Rectum (tissue), 1 donor: ENCODE results near the genes OR8K3, OR8K1, OR5M9, OR5M11, OR5M1, OR9G1, TIMM10 and ZDHHC5.

- PRO-cap = no peak
Observed at GRCh38 chr11:56314789-56315421, at the start of gene OR8K3. Gene OR8K3, plus strand, starts transcription at chr11:56315144.

DNA sequence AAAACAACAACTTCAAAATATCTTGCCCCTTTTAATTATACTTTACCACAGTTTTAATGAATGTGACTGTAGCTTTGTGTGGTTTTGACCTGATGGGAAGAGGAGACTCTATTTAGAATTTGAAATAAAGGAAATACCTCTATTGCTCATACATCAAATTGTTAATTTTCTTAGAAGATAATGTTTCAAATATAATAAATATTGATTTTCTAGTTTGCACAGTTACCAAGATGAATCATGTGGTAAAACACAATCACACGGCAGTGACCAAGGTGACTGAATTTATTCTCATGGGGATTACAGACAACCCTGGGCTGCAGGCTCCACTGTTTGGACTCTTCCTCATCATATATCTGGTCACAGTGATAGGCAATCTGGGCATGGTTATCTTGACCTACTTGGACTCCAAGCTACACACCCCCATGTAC lies at the start of gene OR8K1:
Gene OR8K1, plus strand, starts transcription at position 231 of the 428 bp plus-strand sequence.
- PRO-cap = no peak

- PRO-cap = no peak
Observed at GRCh38 chr11:56463307-56463642, at the start of gene OR5M9. Gene OR5M9, minus strand, starts transcription at chr11:56463401.

GRCh38 chr11:56543132-56543534 lies at the start of gene OR5M11:
Gene OR5M11, minus strand, starts transcription at chr11:56543257.
- PRO-cap = no peak

- PRO-cap = no peak
Observed at GRCh38 chr11:56614805-56615189, at the start of gene OR5M1. Gene OR5M1, minus strand, starts transcription at chr11:56614874.

- PRO-cap = no peak
Observed at GRCh38 chr11:56698678-56699328, at the start of gene OR9G1. Gene OR9G1, plus strand, starts transcription at chr11:56699095.

DNA sequence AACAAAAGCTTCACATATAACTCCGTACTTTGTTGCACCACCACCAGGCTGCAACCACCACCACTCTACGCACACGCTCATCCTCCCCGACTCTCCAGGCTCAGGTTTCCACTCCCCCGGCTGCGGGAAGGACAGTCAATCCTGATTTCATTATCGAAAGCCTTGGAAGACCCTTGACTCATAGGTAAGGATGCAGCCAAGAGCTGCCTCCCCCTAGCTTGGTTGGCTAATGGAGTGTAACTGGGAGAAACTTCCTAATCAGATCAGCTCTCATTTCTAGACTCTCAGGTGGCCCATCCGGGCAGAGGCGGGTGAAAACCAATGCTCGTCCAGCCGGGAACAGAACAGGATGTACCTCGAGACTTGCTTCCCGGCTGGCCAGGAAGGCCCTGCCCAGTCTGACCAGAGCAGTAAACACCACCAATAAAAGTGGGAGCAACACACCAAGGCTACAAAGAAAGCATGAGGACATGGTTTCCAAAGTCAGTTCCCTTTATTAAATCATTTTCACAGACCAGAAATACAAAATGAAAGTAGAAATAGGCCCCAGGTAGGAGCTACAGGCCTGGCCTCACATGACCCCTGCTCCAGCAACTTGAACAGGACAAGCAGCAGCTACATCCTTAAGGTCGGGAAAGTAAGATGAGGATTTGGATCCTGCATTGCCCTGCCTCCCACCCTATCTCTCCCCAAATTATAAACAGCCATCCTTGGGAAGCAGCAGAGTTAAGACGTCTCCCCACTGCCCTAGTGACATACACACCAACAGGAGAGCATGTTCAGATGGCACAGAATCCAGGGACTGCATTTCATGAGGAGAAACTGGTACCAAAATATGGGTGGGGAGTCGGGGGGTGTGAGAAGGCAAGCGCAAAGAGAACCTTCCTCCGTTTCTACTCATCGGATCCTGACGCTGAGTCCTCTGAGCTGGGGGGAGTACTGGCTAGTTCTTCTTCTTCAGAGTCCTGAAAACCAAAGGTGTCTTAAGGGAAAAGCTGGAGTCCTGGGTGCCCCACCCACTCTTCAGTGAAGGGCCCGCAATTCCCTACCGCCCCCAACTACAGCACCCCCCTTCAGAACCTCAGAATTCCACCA lies 1.1 kb upstream of the TNKS1BP1 start:
- PRO-cap = bidirectional peak, plus-strand start at position 441 of the sequence, minus-strand start at position 341 of the sequence

GRCh38 chr11:57530564-57531903 lies at the start of gene TIMM10:
Gene TIMM10, minus strand, starts transcription at chr11:57530754.
- PRO-cap = bidirectional peak, plus-strand start at chr11:57530824, minus-strand start at chr11:57530750; bidirectional peak, plus-strand start at chr11:57531084, minus-strand start at chr11:57530979

DNA sequence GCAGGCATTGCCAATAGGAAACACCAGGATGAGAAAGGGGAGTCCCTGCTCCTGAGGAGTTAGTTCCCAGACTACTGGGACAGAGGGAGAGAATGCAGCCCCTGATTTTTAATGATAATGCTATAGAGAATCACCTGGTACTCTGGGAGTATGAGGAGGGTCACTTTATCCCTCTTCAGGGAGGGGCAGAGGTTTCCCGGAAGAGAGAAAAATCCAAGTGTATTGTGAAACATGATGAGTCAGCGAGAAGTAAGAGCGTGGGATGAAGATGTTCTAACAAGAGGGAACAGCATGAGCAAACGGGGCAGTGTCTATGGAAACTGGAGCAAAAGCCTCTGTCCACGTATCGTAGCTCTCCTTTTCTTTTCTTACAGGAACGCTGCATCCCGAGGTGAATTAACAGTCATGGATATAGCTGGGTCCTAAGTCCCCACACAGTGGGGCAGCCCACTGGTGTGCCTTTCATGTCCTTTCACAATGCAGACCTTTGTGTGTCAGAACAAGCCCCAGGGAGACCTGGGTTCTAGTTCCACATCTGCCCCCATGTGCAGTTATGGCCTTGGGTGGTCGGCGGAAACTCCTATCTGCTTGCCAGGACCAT lies 1.9 kb upstream of the UBE2L6 start:
- PRO-cap = unidirectional peak, plus-strand start at position 307 of the sequence

GRCh38 chr11:57646361-57647030 lies 3.2 kb downstream of the YPEL4 start:
- PRO-cap = no peak

GRCh38 chr11:57647031-57648123 lies 2.3 kb downstream of the YPEL4 start:
- PRO-cap = no peak

DNA sequence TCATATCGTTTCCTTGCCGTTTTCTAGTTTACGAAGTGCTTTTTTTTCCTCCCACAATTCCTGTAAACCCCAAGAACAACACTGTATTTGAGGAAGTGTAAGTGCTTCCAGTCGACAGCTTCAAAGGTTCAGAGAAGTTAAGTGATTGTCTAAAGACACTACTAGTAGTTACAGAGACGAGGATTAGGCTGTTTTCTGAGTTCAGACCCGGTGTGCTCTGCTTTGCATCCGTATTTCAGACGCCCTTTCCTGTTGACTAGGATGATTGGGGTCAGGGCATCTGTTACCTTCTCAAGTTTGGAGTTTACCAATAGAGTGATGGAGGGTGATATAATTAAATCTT lies 428 bp downstream of the CLP1 start:
- PRO-cap = no peak

- PRO-cap = bidirectional peak, plus-strand start at chr11:57668085, minus-strand start at chr11:57667738
Observed at GRCh38 chr11:57667616-57668339, at the start of gene ZDHHC5. Gene ZDHHC5, plus strand, starts transcription at chr11:57668114.

DNA sequence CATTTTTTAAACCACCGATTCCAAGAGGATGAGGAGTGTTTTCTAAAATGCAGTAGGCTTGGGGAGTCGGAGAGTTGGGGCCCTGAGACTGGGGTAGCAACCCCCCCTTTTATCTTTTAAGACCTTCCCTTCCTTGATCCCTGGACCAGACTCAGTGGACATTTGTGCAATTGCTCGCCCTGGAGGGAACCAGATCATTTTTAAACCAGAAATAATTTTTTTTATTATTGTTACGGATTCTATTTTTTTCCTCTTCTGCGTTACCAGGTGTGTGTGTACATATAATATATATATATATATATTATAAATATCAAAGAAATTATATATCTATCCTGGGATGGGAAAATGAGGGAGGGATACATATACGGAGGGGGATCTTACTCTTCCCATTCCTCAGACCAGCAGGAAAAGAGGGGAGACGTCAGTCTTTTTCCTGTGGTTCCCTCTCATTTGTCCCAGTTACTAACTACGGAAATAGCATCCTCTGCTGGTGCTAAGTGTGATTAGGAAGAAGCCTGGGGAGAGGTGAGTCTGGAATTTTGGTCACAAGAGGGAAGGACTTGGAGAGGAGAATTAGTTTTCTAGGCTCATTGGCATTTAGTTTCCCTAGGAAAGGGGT lies 11.8 kb downstream of the MED19 start:
- PRO-cap = no peak

DNA sequence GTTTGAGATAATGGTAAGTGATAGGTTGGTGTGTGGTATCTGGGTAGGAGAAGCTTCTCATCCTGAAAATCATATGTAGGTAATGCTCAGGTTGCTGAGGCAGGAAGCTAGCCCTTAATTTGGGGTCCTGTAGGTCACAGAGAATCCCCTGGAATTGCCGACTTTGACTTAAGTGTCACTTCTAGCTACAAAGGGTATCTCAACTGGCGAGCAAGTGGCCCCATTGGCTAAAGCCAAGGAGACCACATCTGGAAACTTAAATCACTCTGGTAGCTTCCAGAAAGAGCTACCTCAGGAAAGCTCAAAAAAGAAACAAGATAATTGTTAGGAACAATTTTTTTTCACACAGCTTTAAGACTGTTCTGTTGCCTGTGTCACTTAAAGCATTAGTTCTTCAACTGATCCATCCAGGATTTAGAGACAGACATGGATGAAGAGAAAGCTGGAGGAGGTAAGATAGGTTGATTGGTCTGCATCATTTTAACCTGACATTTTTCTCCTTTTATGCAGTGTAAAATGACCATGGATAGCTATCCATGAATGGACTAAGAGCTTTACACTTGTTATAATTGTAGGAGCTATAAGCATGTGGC lies 59.5 kb downstream of the CTNND1 start:
- PRO-cap = no peak

DNA sequence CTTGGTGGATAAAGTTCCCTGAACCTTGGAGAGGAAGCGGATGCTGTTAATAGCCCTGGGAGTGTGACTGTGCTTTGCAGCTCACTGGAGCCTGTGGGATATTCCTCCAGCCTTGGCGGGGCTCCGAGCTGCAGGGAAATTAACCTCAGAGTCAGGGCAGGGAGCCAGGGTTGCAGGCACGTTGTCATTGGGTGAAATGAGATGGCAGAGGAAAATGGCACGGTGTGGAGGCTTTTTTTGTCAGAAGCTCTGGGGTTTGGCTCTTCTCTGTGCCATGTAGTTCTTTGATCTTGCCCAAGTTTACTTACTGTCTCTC lies 988 bp downstream of the OR9Q1 start:
- PRO-cap = no peak

- PRO-cap = no peak
Observed at GRCh38 chr11:58523986-58524871, 16.3 kb upstream of the OR5B21 start.

DNA sequence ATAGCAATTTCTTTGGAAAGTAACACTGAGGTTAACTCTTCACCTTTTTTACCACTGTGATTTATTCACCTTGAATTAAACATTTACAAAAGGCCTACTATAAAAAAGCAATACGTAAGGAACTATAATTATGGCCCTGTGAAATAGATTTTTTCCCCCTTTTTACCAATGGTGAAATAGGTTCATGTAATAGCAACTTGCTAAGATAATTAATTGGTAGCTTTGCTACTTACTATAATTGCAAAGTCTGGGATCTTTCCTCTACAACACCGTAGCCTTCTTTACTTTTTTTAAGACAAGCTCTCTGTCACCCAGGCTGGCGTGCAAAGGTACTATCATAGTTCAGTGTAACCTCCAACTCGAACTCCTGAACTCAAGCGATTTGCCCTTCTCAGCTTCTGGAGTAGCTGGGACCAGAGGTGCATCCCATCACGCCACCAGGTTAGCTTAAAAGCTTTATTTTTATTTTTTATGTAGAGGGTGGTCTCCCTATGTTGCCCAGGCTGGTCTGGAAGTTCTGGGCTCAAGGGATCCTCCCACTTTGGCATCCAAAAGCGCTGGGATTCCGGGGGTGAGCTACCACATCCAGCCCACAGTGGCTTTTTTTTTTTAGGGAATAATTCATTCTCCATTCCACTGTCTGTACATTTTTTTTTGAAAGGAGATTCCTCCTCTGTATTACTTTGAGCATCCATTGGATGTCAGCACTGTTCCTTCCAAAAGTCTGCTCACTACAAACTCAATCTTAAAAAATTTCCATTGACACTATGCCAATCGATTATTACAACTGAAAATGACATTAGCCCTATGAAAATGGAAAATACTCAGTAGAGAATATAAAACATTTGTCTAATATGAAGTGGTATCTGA lies 1.1 kb upstream of the LPXN start:
- PRO-cap = no peak

DNA sequence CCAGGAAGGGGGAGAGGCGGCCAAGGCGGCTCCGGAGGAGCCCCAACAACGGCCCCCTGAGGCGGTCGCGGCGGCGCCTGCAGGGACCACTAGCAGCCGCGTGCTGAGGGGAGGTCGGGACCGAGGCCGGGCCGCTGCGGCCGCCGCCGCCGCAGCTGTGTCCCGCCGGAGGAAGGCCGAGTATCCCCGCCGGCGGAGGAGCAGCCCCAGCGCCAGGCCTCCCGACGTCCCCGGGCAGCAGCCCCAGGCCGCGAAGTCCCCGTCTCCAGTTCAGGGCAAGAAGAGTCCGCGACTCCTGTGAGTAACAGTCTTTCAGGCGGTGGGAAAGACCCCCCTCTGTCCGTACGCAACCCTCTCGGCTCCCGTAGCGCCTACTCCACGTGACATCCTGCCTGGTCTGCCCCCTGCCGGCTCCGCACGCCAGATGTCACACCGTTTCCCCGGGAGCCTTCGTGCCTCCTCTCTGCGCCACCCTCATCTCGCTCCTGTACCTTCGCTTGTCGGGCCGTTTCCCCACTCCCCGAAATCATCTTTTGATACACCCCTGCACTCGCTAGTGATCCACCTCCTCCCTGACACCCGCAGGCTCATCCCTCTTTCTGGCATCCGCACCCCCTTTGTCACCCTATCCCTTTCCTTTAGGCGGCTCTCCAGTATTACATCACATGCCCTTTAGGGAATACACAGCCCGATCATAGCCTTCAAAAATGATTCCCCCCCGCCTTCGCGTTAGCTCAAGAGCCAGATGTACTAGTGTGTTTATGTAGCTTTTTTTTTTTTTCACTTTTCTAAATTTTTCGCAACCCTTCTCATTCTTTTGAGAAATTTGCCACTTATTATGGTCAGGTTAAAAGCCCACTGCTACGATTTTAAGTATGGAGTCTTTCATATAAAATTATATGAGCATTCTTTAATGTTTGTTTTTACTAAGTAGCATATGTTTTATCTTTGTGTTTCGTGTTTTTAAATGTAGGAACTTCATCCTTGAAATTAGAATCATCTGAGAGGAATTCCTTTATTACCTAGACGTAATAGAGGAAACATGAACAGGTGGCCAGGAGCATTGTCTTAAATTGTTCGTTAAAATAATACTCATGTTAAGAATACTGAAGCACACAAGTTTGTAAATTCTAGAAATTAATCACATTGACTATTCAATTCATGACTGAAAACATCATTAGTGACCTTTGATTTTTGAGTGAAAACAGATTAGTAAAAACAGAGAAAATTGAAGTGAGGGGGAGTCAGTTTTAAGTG lies 891 bp downstream of the ZFP91 start:
- PRO-cap = bidirectional peak, plus-strand start at position 430 of the sequence, minus-strand start at position 366 of the sequence

DNA sequence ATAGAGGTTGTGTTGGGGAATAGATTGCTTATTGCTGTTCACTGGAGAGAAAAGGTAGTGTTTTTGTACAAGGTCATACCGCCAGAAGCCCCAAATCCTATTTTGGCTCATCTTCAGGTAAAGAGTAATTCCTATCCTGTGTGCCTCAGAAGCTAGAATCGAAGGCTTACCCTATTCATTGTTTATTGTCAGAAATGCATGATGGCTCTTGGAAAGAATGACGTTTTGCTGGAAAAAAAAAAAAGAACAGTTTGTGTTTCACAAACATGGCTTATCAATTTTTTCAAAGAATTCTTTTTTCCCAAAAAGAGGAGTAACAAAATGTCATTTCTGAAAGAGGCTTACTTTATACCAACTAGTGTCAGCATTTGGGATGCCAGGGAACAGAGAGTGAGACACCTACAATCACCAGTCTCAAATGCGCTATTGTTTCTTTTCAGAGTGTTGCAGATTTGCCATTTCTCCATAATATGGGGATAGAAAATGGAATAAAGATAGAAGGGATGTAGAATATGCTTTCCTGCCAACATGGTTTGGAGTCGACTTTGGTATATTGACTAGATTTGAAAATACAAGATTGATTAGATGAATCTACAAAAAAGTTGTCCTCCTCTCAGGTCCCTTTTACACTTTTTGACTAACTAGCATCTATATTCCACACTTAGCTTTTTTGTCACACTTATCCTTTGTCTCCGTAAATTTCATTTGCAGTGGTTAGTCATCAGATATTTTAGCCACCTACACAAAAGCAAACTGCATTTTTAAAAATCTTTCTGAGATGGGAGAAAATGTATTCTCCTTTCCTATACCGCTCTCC lies 3.0 kb upstream of the CNTF start:
- PRO-cap = no peak